Cerebellum (tissue), 5 donors: ENCODE data around the genes ZNF880 and ZNF765.

GRCh38 chr19:51550596-51551577 is 19.4 kb upstream of the SIGLEC6 start:
- PRO-cap, 3 experiments, result no peak in any of the 3 experiments
- RAMPAGE, long total RNA, result no peak

DNA sequence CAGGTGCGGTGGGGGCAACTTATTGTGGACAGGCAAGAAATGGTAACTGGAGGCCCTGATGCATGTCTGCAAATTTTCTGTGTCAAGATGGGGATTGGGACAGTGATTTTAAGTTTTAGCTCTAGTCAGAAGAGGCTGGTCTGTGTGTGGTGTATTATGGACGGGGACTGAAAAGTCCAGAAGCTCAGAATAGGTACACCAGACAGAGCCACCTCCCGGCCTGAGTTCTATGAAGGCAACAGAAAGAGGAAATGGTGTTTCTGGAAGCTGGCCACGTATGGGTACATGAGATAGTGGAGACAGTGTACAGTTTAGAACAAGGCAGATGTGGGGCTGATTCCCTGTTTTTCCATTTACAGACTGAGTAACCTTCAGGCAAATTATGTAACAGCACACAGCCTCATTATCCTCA is 1.3 kb downstream of the ZNF175 start:
- PRO-cap, 3 experiments, result no peak in any of the 3 experiments
- RAMPAGE, long total RNA, result no peak

GRCh38 chr19:51692115-51693137 is 704 bp upstream of the SPACA6 start:
- PRO-cap, 3 experiments, result peak in 1 of 3 experiments; most common plus-strand start chr19:51692792 (in 1)
- RAMPAGE, long total RNA, result no peak

DNA sequence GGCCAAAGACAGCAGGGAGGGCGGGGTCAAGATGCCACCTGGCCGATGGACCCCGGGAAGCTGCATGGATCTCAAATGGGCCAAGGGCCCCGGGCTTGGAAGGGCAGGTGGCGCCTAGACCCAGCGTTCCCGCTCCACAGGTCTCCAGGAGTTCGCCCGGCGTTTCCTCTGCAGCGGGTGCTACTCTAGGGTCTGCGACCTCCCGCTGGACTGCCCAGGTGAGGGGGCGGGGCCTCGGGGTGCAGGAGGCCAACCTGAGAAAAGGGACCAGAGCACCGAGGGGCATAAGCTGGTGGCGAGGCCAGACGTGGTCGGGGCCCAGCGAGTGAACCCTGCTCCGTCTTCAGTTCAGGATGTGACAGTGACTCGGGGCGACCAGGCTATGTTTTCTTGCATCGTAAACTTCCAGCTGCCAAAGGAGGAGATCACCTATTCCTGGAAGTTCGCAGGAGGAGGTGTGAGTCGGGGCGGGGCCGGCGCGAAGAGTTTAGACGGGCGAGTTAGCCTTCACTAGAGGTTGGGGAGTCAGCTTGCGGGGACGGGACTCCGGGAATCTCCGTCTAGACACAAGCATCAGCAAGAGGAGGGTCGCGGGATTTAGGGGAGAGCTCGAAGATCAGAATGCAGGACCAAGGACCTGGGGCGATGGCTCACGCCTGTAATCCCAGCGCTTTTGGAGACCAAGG is 9.9 kb downstream of the SPACA6 start:
- PRO-cap, 3 experiments, result peak in 3 of 3 experiments; most common plus-strand start position 74 of the sequence (in 2)
- RAMPAGE, long total RNA, result no peak

GRCh38 chr19:51703567-51704454 is 10.7 kb downstream of the SPACA6 start:
- PRO-cap, 3 experiments, result peak in 3 of 3 experiments; most common plus-strand start chr19:51704321 (in 3); most common minus-strand start chr19:51704182 (in 3)
- RAMPAGE, long total RNA, result no peak

DNA sequence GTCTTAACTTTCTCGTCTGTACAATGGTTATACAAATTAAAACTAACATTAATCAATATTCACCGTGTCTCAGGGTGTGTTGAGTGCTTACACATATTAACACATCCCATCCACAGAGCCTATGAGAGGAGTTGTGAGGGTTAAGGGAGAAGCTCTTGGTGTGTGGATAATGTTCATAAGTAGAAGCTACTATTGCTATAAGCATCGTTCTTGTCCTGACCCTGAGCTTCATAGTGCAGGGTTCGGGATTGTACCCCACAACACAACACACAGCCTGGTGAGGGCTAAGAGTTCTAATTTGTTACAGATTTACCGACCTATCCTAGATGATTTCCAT is 2.5 kb downstream of the FPR3 start:
- PRO-cap, 3 experiments, result no peak in any of the 3 experiments
- RAMPAGE, long total RNA, result no peak

DNA sequence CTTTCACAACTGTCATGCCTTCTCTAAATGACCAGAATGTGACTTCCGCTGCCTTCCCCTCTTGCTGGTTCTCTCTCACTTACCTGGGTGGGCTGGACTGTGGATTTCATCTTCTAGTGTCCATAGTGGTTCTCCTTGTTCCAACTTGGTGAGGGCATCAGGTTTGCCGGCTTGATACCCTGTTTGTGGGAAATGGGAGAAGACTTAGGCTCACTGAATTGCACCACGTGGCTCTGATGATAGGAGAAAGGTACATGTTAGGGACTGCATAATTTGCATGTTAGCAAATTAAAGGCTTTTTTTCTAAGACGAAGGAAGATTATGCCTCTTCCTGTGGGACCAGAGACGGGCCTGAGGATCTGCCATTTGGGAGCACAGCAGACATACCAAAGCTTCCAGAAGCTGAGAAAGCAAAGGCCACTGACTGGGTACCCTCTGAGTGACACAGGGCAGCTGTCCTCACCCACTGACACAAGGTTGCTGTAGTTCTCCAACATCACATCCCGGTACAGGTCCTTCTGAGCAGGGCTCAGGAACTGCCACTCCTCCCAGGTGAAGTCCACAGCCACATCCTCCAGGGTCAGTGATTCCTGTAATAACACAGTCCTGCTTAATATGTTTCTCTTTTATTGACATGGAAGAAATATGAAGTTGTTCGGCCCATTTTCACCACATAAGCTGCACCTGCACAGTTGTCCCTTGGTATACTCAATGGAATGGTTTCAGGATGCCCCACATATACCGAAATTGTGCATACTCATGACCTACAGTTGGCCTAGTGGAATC is 8.2 kb downstream of the ZNF649 start:
- PRO-cap, 3 experiments, result no peak in any of the 3 experiments
- RAMPAGE, long total RNA, result no peak

DNA sequence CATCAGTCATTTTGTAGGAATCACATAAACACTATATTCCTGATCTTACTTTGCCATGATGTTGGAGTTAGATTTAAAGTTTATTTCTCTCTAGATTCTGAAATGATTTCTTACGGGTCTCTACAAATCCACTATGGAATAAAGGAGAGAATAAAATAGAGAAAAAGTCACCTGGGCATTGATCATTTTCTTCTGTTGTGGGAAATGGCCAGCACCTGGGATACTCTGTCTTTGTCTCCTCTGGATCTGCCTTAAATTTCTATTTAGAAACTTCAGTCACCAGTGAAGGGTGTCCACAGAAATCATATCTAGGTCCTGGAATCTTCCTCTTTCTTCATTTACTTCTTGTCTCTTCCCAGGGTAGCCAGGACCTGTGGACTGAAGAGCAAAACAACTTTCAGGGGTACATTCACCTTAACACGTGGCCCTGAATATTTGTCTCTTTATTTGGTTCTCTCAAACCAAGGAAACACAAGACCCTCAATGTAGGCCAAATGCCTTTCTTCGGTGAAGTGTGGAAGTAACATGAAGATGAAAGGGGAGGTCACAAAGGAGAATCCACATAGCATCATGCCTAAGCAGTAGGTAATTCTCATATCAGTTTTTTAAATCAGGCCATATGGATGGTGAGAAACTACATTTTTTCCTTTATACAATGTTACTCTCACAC is 1.8 kb downstream of the ZNF432 start:
- PRO-cap, 3 experiments, result no peak in any of the 3 experiments
- RAMPAGE, long total RNA, result no peak

GRCh38 chr19:52192721-52193485 is 3.1 kb downstream of the PPP2R1A start:
- PRO-cap, 3 experiments, result no peak in any of the 3 experiments
- RAMPAGE, long total RNA, result no peak

GRCh38 chr19:52215766-52216400 is 26.0 kb downstream of the PPP2R1A start:
- PRO-cap, 3 experiments, result no peak in any of the 3 experiments
- RAMPAGE, long total RNA, result no peak

- PRO-cap, 3 experiments, result no peak in any of the 3 experiments
- RAMPAGE, long total RNA, result no peak
Observed at GRCh38 chr19:52291790-52292795, 4.9 kb upstream of the ZNF480 start.

DNA sequence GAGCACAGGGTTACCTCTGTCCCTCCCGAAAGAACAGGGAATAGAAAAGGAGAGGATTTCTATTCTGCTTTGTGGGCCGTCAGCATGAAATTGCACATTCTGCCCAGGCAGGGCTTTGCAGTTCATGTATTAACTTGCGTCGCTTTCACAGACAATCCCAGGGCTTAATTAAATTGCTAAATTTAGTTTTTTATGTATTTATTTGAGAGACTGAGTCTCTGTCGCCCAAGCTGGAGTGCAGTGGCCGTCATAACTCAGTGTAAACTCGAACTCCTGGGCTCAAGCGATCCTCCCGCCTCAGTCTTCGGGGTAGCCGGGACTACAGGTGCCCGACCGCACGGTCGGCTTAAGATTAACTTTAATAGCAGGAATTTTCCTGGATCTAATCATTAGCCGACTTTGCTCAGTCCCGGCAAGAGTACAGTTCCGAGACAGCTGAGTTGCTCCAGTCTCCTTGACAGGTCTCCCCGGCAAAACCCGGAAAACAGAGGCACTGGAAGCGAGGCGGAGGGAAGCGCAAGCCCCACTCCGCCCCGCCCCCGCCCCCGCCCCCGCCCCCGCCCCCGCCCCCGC is 363 bp upstream of the ZNF480 start:
- PRO-cap, 3 experiments, result peak in 3 of 3 experiments; most common minus-strand start position 469 of the sequence (in 1)
- RAMPAGE, long total RNA, result no peak

DNA sequence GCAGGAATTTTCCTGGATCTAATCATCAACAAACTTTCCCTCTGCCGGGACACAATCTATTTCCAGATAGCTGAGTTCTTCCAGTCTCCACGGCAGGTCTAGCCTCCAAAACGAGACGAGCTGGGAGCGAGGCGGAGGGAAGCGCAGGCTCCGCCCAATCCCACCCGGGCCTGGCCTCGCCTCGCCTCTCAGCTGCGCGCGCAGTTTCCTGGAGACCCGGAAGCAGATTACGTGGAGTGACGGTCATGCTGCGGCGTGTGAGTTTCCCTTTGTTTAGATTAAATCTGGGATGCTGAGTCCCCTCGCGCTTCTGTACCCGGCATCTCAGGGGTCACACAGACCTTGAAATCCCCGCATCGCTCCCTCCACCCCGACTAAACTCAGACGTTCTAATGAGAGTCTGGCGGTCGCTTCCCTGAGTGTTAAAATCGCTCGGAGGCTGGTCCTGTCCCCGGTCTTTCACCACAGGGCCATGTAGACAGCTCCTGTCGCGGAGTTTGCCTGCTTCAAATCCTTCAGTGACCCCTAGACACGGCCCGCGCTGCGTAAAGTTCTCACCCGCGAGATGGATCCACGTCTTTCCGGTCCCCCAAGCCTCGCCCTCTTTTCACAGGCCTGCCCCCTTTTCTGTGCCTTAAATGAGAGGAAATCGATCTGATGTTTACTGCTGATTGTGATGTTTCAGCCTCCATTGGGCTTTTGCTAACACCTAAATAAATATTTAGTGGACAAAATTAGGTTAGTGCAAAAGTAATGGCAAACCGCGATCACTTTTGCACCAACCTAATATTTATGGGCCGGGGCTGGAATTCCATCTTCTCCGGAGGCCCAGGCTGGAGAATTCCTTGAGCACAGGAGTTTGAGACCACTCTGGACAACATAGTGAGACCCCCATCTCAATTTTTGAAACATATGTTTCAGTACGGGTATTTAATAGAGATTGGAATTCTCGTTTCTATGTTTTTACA is at the start of gene ZNF880:
TSS of gene ZNF880 (plus strand) at position 203 of the 968 bp plus-strand sequence.
- PRO-cap, 3 experiments, result peak in 3 of 3 experiments; most common plus-strand start position 225 of the sequence (in 3); most common minus-strand start position 111 of the sequence (in 2)
- RAMPAGE, long total RNA, result start-site peak on the plus strand centred at position 218 of the sequence, 34 bp wide, 322 and 173 reads in 2 replicates

DNA sequence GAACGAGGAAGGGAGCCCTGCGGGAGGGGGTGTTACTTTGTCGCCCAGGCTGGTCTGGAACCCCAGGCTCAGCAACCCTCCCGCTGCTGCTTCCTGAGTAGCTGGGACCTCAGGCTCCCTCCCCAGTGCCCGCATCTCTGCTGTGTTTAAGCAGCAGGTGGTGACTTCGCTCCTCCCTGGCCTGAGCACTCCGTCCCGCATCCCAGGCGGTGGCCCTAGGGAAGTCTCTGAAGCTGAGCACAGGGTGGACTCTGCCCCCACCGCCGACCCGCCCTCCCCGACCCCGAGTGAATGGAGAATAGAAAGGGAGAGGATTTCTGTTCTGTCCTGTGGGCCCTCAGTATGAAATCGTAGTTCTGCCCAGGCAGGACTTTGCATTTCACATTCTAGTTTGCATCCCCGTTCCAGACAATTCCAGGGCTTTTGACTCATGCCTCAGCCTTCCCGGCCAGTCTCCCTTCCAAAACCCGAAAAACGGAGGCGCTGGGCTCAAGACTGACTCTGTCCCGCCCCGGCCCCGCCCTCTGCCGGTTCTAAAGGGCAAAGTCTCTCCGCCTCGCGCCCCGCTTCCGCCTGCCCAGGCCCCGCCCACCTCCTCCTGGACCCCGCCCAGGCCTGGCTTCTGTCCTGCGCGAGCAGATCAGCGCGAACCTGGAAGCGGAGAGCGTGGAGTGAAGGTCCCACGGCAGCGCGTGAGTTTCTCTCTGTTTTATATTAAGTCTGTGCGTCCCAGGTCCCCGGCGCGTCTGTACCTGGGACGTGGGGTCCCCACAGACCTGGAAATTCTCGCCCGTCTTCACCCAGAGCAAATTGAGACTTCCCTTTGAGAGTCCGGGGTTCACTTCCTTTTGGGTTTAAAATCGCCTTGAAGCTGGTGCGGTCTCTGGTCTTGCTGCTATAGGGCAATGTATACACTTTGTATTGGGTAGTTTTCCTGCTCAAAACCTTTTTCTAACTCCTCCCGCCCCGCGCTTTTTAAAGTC is 30.9 kb downstream of the ZNF701 start:
- PRO-cap, 3 experiments, result peak in 3 of 3 experiments; most common plus-strand start position 638 of the sequence (in 3); most common minus-strand start position 476 of the sequence (in 2)
- RAMPAGE, long total RNA, result no peak

- PRO-cap, 3 experiments, result no peak in any of the 3 experiments
- RAMPAGE, long total RNA, result no peak
Observed at GRCh38 chr19:52603850-52604229, 33.8 kb downstream of the ZNF701 start.

- PRO-cap, 3 experiments, result no peak in any of the 3 experiments
- RAMPAGE, long total RNA, result no peak
Observed at GRCh38 chr19:52809575-52810107, 11.8 kb downstream of the ZNF28 start.

DNA sequence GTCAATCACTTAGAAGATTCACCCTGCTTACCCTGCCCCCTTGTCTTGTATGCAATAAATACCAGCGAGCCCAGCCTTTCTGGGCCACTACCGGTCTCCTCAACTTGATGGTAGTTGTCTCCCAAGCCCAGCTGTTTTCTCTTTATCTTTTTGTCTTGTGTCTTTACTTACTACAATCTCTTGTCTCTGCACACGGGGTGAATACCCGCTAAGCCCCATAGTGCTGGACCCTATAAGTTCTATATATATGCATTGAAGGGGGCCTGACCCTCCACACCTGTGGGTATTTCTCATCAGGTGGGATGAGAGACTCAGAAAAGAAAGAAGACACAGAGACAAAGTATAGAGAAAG is 9.1 kb upstream of the ZNF888 start:
- PRO-cap, 3 experiments, result no peak in any of the 3 experiments
- RAMPAGE, long total RNA, result no peak

GRCh38 chr19:53089647-53090434 is 13.4 kb downstream of the ZNF160 start:
- PRO-cap, 3 experiments, result no peak in any of the 3 experiments
- RAMPAGE, long total RNA, result no peak

DNA sequence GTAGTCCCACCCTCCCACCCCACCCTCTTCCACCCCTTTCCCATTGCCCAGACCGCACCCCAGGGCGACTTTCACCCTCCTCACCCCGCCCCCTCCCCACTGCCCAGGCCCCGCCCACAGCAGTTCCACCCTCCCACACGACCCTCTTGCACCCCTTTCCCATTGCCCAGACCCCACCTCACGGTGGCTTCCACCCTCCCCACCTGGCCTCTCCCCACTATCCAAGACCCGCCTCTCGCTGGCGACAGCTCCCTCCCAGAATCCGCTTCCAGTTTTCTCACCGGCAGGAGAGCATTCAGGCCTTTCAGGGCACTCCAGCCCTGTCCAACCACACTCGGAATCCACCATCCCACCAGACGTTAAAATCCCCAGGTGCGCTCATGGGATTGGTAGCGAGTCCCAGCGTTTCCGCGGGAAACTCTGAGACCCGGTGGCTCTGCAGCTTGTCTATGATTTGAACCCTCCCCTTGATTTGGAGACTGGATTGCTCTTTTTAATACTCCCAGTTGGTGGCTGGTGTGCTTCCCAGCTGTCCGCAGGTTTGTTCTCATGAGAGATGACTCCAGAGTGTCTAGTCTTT is 8.1 kb downstream of the ZNF160 start:
- PRO-cap, 3 experiments, result no peak in any of the 3 experiments
- RAMPAGE, long total RNA, result no peak

GRCh38 chr19:53394372-53395254 is at the start of gene ZNF765:
TSS of gene ZNF765 (plus strand) at chr19:53395149.
- PRO-cap, 3 experiments, result peak in 3 of 3 experiments; most common plus-strand start chr19:53395149 (in 3); most common minus-strand start chr19:53394978 (in 3)
- RAMPAGE, long total RNA, result no peak